ENCODE measurements around the genes H3C13 and MTMR11.

- RRBS: no CpG with 5 or more reads among the region's 15 CpGs
These were observed 59.3 kb upstream of the NBPF9 start for GRCh38 chr1:149162775-149163020.

GRCh38 chr1:149174679-149175157 lies 71.4 kb upstream of the NBPF9 start:
- RRBS: no CpG with 5 or more reads among the region's 7 CpGs

DNA sequence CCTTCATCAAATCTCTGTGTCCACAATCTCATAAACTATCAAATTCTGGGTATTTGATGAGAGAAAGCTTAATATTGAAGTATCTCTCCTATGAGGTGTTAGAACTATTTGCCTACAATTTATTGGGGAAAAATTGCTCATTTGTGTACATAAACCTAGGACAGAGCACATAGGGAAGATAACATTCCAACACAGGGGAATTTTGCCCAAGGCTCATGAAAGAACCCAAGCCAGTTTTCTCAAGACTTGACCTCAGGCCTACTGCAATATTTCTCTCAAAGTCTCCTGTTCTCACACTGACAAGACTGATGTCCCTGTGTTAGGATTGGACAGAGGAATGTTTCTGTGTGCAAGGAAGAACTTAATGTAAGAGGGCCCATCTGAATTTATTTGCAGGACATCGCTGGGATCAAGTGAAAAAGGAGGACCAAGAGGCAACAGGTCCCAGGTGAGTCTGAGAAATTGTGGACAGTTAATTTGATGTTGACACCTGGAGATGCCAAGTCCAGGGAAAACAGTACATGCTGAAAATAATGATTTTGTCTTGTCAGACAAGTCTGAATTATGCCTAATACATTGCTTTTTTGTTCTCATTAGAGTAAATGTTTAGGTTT lies 12.2 kb downstream of the NBPF19 start:
- RRBS: no CpG with 5 or more reads among the region's 1 CpG

- RRBS: no CpG with 5 or more reads among the region's 41 CpGs
These were observed 10.0 kb downstream of the FCGR1A start for GRCh38 chr1:149792436-149792952.

DNA sequence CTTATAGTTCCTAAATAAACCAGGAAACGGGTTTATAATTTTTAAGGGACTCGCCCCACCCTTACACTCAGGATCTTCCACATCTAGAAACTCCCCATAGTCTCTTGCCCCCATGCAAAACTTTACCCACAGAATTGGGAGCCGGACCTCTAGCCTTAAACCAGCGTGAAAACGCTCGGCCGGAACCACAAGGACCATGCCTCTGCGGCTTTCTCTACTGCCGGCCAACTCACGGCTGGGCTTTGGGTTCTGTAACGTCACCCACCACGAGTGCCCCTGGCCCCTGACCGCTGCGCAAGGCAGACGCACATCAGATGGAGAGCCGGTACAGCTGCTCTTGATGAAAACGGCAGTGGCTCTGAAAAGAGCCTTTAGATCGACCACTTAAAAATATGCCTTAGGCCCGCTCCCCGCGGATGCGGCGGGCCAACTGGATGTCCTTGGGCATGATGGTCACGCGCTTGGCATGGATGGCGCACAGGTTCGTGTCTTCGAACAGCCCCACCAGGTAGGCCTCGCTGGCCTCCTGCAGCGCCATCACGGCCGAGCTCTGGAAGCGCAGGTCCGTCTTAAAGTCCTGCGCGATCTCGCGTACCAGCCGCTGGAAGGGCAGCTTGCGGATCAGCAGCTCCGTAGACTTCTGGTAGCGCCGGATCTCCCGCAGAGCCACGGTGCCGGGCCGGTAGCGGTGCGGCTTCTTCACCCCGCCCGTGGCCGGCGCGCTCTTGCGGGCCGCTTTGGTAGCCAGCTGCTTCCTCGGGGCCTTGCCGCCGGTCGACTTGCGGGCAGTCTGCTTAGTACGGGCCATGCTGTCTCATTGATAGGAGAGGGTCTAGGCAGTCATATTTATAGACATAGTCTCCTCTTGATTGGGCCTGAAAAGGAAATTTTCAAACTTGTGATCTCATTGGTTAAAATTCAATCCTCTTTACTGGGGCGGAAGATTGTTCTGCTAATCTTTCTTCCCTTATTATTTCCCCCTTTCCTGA lies at the start of gene H3C13:
TSS of gene H3C13 (minus strand) at position 820 of the 989 bp plus-strand sequence.
- RRBS: no CpG with 5 or more reads among the region's 63 CpGs

GRCh38 chr1:149840135-149840560 lies 860 bp downstream of the H3C14 start:
- RRBS: no CpG with 5 or more reads among the region's 48 CpGs

- RRBS: no CpG with 5 or more reads among the region's 3 CpGs
These were observed 3.7 kb upstream of the H2AC19 start for GRCh38 chr1:149847051-149847583.

- RRBS: no CpG with 5 or more reads among the region's 3 CpGs
These were observed 6.9 kb downstream of the H2BC21 start for GRCh38 chr1:149879556-149880077.

- RRBS: no CpG with 5 or more reads among the region's 20 CpGs
These were observed at the start of gene MTMR11 for GRCh38 chr1:149936179-149937088. Gene MTMR11 (minus strand): TSS chr1:149936879.

DNA sequence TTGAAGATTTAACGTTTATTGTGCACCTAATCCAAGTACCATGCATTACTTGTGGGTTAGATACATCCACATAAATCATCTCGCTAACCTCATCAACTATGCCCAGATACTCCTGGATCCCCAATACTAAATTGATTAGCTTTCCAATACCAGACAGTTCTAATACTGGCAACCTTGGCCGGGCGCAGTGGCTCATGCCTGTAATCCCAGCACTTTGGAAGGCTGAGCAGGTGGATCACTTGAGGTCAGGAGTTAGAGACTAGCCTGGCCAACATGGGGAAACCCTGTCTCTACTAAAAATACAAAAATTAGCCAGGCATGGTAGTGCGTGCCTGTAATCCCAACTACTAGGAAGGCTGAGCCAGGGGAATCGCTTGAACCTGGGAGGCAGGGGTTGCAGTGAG lies 15.4 kb downstream of the OTUD7B start:
- RRBS: no CpG with 5 or more reads among the region's 6 CpGs

- RRBS: no CpG with 5 or more reads among the region's 8 CpGs
These were observed 11.5 kb upstream of the PLEKHO1 start for GRCh38 chr1:150138082-150138694.

GRCh38 chr1:150153965-150154439 lies 4.3 kb downstream of the PLEKHO1 start:
- RRBS: no CpG with 5 or more reads among the region's 3 CpGs

- RRBS: 74% methylated on average over 7 of the region's 37 CpGs
These were observed 9.6 kb downstream of the PLEKHO1 start for GRCh38 chr1:150158837-150160148.

DNA sequence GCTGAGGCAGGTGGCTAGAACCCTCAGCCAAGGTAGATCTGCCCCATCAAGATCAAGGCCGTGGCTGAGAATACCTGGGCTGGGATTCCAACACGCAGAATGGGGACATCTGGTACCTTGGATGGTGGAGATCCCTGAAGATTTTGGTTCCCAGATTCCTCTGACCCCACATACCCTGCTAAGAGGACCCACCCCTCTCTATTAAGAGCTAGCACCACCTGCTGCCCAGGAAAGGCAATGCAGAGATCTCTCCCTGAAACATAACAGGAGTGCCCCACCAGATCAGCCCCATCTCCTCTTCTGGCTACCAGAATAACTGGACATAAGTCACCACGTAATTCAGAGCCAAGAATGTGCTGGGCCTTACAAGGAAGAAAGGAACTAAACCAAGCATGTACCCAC lies 16.2 kb downstream of the PLEKHO1 start:
- RRBS: no CpG with 5 or more reads among the region's 3 CpGs

- RRBS: no CpG with 5 or more reads among the region's 3 CpGs
These were observed 1.3 kb downstream of the APH1A start for GRCh38 chr1:150267661-150267830.

GRCh38 chr1:150269039-150269344 lies 176 bp upstream of the APH1A start:
- RRBS: 0% methylated on average over 5 of the region's 18 CpGs

GRCh38 chr1:150474501-150475521 lies 12.4 kb upstream of the TARS2 start:
- RRBS: no CpG with 5 or more reads among the region's 6 CpGs

DNA sequence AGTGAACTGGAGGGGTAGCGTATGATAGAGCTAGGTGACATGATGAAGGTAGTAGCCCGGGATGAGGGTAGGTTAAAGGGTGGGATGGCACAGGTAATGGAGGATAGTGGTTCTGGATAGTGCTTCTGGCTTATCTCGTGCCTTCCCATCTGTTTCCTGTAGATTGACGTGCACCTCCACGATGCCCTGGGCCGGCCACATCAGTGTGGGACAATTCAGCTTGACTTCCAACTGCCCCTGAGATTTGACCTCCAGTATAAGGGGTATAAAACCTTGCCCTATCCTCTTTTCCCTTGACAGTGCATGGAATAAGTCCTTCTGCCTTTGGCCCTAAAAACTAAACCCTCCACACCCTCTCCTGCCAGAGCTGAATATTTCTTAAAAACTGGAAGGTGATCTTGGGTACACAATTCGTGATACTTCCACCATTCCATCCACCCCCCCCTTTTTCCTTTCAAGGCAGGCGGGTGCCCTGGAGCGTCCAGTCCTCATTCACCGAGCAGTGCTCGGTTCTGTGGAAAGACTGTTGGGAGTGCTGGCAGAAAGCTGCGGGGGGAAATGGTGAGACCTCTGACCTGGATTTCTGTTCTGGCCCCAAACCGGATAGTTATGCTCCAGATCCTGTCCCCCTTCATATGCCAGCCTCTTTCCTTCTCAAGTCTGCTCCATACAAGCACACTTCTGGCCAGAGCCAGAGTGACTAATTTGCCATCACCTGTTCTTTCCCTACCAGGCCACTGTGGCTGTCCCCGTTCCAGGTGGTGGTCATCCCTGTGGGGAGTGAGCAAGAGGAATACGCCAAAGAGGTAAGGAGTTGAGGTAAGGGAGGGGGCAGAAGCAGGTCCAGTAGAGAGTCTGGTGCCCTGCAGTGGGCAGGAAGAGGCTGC lies 3.5 kb upstream of the ECM1 start:
- RRBS: no CpG with 5 or more reads among the region's 15 CpGs

DNA sequence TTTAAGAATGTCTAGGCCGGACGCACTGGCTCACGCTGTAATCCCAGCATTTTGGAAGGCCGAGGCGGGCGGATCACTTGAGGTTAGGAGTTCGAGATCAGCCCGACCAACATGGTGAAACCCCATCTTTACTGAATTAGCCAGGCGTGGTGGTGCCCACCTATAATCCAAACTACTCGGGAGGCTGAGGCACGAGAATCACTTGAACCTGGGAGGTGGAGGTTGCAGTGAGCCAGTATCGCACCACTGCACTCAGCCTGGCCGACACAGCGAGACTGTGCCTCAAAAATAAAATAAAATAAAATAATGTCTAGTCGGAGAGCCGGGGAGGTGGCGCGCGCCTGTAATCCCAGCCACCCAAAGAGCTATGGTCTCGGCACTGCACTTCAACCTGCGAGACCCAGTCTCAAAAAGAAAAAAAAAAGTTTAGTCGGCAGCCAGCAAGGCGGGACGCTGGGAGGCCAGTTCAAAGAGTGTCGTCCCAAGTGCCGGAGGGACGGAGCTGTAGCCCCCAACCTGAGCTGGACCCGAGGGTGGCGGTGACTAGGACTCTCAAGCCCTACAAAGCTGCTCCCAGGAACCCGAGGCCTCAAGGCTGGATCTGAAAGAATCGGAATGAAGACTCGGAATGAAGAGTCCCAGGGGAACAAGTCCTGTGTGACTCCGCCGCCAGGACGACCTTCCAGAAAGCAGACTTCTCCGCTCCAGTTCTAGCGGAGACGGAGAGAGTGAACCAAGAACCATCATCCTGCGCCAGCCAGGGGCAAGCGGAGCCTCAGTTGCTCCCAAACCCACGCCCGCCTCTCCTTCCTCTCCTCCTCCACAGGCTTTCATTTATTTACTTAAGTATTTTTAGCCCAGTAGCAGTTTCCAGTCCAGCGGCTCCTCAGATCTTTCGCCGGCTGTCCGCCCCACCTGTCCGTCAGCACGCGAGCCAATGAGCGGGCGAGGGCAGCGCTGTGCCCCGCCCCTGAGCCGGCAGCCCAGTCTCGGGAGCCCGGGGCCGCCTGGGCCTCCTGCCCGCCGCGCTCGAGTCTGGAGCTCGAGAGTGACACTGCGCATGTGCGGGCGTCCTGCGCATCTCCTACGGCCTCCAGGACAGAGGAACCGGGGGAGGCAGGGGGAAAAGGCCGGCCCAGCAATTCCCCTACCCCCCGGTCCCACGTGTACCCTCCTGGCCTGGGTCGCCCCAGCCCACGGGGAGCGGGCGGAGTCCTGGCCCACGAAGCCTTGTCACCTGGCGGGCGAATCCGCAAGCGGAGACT lies 7.2 kb downstream of the ECM1 start:
- RRBS: 1% methylated on average over 10 of the region's 80 CpGs

GRCh38 chr1:150537813-150538665 lies 11.2 kb upstream of the ADAMTSL4 start:
- RRBS: no CpG with 5 or more reads among the region's 16 CpGs

All from amniotic epithelial cell (primary cell).